Adrenal gland (tissue), 7 donors: Measurements from ENCODE around the gene MYLK.

DNA sequence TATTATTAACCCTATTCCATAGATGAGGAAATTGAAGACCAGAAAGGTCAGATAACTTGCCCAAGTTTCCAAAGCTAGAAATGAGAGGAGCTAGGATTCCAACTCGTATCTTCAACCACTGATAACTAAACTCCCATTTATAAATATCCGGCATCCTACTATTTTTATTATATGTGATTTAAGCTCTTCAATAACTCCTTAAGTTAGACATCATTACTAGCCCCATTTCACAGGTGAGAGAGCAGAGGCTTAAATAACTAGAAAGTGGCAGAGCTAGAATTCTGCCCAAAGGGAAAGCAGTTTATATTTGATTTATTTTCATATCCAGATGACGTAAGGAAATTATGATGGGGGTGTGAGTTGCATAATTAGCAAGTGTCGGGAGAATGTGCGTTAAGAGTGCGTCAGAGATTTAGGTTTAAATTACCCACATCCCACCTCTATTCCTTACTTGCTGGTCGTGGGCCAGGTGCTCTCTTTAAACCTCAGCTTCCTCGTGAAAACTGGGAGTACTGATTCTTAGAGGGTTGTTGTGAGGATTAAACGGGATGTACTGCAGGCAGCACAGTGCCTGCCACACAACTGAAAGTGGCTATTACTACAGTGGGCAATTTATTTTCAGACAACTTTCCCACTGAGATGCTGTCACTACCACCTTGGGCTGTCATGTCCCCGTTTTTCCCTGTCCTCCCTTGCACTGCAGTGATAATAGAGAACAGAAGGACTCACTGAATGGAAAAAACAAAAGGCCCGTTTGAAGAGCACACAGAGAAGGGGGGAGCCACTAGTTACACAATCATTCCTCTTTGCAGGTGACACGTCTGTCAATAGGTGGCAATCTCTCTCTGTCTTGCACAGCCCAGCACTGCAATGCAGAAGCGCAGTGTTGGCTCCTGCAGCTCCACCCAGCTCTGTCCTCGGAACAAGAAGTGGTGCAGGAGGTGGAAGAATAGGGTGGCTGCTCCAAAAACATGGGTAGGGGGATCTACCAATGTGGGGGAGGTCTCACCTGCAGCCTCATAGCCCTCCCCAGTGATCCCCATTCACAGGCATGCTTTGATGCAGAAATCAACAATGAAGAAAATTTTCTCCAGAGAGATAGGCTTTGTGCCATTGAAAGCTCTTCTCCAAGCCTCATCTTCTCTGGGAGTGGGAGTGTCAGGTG, 32.2 kb downstream of the FSTL1 start:
- PRO-cap, 3 experiments = peak in 1 of 3 experiments; most common plus-strand start position 914 of the sequence (in 1); most common minus-strand start position 699 of the sequence (in 1)
- RAMPAGE, long total RNA, 4 experiments = no peak in any of the 4 experiments
- RRBS = no CpG with 5 or more reads among the region's 14 CpGs

DNA sequence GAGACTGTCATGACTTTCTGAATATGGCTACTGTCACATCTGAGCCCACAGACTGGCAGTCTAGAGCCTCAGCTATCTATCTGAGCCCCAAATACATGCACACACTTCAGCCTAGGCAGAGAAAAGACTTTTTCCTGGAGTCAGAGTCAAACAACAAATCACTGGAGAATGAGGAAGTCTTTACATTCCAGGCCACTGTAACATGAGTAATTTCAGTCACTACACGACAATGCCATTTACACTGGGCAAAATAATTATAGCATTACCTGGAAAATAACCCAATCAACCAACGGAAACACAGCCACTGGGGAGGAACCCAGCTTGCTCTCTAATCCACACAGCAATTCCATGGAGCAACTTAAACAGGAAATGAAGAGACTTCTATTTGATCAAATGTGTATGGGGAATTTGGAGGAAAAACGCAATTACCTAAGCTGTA, 15.2 kb downstream of the FSTL1 start:
- PRO-cap, 3 experiments = no peak in any of the 3 experiments
- RAMPAGE, long total RNA, 4 experiments = no peak in any of the 4 experiments
- RRBS = no CpG with 5 or more reads among the region's 3 CpGs

- PRO-cap, 3 experiments = no peak in any of the 3 experiments
- RAMPAGE, long total RNA, 4 experiments = no peak in any of the 4 experiments
- RRBS = no CpG with 5 or more reads among the region's 7 CpGs
Observed at GRCh38 chr3:120642204-120642959, 39.7 kb downstream of the HGD start.

DNA sequence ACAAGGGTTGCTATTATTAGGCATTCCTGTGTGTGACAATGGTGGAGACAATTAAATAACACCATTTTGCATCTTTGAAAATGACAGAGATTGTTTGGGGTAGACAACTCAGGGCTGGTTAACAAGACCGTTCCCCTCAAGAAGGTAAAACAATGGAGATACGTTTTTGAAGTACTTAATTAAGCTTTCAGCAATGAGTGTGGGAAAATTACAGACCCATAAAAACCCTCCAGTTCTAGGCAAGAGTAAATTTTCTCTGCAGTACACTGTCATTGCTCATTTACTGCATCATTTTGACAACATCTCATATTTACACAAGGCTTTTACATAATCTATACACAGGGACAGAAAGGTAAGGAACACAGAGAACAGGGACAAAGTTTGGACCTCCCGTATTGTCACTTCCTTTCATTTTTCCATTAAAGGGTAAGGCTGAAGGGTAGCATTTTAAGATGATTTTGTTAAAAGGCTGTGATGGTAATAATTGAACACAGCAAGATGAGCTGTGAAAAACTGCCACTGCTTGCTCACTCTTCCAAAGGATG, 7.3 kb upstream of the HGD start:
- PRO-cap, 3 experiments = no peak in any of the 3 experiments
- RAMPAGE, long total RNA, 4 experiments = no peak in any of the 4 experiments
- RRBS = no CpG with 5 or more reads among the region's 3 CpGs

DNA sequence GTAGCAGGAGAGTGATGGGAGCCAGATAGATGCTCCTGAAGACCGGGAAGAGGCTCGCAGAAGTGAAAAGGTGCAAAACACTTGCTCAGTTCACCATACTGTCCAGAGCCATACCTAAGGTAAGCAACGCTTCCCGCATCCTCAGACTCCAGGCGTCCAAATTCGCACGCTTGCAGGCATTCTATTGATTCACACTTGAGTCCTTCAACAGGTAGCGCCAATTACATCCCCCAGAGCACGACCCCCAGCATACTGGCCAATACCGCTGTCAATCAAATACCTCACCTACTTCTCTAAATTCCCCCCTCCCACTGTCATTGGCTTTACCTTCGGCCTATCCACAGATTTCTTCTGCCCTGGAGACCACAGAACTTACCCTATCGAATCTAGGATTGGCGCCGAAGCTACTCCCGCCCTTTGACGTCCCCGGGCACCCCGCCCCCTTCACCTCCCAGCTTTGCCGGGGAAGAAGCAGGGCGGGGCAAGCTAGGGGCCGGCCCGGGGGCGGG, 298 bp upstream of the STXBP5L start:
- PRO-cap, 3 experiments = no peak in any of the 3 experiments
- RAMPAGE, long total RNA, 4 experiments = no peak in any of the 4 experiments
- RRBS = no CpG with 5 or more reads among the region's 23 CpGs

DNA sequence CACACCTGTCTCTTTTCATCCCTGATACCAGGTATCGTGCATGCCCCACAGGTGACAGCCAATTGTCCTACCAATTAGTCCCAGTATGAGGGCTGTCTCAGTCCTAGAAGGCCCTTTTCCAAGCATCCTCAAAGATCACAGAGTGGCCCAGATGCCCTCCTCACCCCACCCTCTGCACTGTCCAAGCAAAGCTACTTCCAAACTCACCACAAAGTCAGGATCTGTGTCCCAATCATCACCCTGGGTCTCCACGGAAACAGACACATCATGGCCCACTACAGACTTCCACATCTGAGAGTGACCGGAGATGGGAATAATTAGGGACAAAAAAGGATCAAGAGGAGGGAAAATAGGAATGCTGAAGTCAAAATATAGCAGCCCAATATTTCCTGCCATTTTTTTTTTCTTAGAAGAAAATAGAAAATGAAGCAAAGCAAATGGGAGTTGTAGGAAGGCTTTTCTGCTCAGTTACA, 2.6 kb downstream of the HCLS1 start:
- PRO-cap, 3 experiments = no peak in any of the 3 experiments
- RAMPAGE, long total RNA, 4 experiments = no peak in any of the 4 experiments
- RRBS = no CpG with 5 or more reads among the region's 3 CpGs

DNA sequence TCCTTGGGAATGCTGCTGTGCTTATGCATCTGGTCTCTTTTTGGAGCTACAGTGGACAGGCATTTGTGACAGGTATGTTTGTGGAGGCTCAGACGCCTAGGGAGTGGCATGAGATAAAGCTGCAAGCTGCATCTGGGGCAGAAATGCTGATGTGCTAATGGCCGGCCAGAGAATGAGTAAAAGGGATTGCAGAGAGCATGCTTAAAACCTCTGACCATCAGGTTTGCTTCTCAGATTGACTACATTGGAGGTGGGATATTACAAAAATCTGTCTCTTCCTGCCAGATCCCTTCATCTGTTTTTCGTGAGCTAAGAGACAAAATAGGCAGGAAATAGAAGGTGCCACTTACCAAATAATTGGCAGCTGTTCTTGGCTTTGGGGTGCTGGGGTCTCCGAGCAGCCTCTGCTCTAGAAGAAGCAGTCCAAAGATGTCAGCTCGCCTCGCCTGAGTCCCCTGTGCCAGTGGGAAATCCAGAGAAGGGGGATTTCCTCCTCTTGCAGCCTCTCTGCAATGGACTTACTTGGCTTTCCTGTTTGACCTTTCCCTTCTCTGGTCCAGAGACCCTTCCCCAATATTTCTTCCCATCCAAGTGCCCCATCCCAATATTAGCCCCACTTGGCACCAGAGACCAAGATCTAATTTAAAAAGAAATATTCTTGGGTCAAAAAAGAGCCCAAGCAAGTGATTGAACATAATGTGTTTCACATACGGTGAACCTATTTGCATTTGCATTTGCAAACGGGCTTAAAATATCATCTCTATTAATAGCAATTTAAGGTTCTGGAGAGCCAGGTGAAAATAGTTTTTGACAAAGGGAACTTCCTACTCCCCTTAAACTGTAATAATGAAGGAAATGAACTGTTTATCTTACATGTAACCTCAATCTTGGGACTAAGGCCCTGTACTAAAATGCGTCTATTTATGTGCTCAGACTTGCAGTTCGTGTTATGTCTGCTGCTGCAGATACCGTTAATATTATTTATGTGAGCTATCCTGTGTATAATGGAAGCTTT, 23.1 kb downstream of the CD86 start:
- PRO-cap, 3 experiments = no peak in any of the 3 experiments
- RAMPAGE, long total RNA, 4 experiments = no peak in any of the 4 experiments
- RRBS = no CpG with 5 or more reads among the region's 11 CpGs

GRCh38 chr3:122184171-122184968, 902 bp downstream of the CASR start:
- PRO-cap, 3 experiments = no peak in any of the 3 experiments
- RAMPAGE, long total RNA, 4 experiments = no peak in any of the 4 experiments
- RRBS = 13% methylated on average over 20 of the region's 60 CpGs

GRCh38 chr3:122513842-122514308, 864 bp downstream of the KPNA1 start:
- PRO-cap, 3 experiments = peak in 2 of 3 experiments; most common plus-strand start chr3:122514009 (in 2); most common minus-strand start chr3:122514113 (in 2)
- RAMPAGE, long total RNA, 4 experiments = no peak in any of the 4 experiments
- RRBS = no CpG with 5 or more reads among the region's 26 CpGs

DNA sequence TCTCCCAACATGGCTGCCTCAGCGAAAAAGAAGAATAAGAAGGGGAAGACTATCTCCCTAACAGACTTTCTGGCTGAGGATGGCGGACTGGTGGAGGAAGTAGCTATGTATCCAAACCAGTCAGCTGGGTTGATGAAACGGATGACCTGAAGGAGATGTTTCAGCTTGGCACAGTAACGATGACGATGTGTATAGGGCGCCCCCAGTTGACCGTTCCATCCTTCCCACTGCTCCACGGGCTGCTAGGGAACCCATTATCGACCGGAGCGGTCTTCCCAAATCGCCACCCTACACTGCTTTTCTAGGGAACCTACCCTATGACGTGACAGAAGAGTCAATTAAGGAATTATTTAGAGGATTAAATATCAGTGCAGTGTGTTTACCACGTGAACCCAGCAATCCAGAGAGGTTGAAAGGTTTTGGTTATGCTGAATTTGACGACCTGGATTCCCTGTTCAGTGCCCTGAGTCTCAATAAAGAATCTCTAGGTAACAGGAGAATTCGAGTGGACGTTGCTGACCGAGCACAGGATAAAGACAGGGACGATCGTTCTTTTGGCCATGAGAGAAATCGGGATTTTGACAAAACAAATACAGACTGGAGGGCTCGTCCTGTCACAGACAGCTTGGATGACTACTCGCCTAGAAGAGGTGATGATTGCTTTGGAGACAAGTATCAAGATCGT, 19.9 kb upstream of the PARP14 start:
- PRO-cap, 3 experiments = no peak in any of the 3 experiments
- RAMPAGE, long total RNA, 4 experiments = no peak in any of the 4 experiments
- RRBS = no CpG with 5 or more reads among the region's 24 CpGs

DNA sequence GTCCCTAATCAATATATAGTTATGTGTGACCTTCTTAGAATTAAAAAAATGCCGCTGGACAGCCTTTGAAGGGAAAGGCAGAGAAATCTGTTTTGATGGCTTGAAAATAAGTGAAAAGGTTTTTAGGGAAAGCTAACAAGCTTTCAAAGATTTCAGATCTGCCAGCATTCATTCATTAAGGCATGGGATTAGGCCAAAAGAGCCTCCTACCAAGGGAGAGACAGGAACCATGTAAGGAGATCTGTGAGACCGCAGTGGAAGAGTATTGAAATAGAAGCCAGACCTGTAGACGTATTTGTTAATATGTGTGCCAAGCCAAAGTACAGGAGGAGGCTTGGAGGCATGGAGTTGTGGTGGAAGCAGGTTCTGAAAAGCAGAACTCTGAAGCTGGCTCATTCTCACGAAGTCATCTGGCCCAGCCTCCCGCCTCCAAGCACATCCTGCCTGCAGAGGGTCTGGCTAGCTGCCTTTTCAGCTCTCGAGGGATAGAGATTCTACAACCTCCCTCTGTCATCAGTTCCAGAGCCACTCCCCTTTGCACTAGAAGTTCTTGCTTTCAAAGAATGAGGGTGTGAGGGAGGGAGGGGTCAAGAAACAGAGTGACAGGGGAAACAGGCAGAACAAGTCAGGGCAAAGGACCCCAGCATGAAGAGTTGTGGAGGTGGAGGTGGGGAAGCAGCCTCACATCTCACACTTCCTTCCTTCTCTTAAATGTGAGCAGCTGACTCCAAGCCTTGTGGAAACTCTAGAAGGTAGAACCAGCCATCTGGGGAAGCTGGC, 95.1 kb downstream of the SLC49A4 start:
- PRO-cap, 3 experiments = no peak in any of the 3 experiments
- RAMPAGE, long total RNA, 4 experiments = no peak in any of the 4 experiments
- RRBS = no CpG with 5 or more reads among the region's 6 CpGs

GRCh38 chr3:122977409-122978079, 50.0 kb downstream of the SEMA5B start:
- PRO-cap, 3 experiments = no peak in any of the 3 experiments
- RAMPAGE, long total RNA, 4 experiments = no peak in any of the 4 experiments
- RRBS = no CpG with 5 or more reads among the region's 3 CpGs

DNA sequence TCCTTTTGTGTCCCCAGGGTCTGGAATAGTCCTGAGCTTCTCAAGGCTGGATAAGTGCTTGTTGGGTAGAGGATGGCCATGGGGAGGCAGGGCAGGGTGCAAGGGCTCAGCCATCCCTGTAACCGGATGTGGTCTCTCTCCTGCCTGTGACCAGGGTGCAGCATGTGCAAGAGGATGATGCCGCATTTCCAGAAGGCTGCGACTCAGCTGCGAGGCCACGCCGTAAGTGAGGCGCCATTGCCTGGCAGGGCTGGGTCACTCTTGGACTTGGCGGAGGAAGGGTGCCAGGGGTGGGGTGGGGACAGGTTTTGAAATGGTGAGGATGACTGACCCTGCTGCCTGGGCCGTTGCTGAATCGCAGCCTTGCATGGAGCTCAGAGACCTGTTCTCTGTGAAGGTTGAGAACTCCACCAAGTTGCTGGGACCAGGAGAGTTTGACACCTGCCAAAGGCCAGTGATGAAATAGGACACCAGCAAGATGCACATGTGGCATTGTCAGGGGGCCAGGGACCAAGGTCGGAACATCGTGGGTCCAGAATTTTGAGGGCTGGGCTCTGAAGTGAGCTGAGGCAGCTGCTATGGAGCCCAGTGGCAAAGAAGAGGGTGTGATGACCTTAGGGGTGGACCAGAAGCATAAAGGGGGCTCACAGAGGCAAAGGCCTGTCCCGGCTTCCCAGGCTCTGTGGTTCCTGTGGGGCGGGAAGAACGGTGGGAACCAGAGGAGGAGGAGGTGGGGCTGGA, 49.4 kb downstream of the PDIA5 start:
- PRO-cap, 3 experiments = no peak in any of the 3 experiments
- RAMPAGE, long total RNA, 4 experiments = no peak in any of the 4 experiments
- RRBS = no CpG with 5 or more reads among the region's 15 CpGs

GRCh38 chr3:123129565-123129959, 62.7 kb downstream of the PDIA5 start:
- PRO-cap, 3 experiments = no peak in any of the 3 experiments
- RAMPAGE, long total RNA, 4 experiments = no peak in any of the 4 experiments
- RRBS = no CpG with 5 or more reads among the region's 6 CpGs

DNA sequence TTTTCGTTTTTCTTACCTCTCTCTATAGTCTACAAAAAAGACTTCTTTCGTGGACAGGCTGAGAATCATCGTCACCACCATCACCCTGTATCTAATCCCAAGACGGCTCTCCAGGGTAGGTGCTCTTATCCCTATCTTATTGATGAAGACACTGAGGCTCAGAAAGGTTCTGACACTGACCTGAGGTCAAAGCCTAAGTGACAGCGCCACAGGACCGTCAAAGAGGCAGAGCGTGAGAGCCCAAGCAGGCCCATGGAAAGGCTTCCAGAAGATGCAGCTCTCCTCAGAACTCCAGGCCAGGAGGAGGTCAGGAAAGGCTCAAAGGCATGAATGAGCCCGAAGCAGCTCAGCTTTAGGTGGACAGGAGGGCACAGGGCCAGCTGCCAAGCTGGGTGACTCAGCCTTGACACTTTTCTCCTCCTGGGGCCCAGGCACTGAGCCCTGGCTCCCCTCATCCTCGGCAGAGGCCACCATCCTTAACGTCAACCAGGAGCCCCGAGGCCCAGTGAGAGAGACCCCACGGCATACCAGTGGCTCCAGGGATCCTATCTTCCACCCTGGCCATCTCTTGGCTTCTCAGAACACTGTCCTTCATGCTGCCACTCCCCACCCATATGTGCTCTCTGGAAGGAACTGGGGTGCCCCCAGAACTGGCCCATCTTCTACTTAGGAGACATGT, 62.9 kb downstream of the ADCY5 start:
- PRO-cap, 3 experiments = no peak in any of the 3 experiments
- RAMPAGE, long total RNA, 4 experiments = no peak in any of the 4 experiments
- RRBS = no CpG with 5 or more reads among the region's 12 CpGs

- PRO-cap, 3 experiments = no peak in any of the 3 experiments
- RAMPAGE, long total RNA, 4 experiments = no peak in any of the 4 experiments
- RRBS = no CpG with 5 or more reads among the region's 7 CpGs
Observed at GRCh38 chr3:123399819-123400461, 49.0 kb downstream of the ADCY5 start.

GRCh38 chr3:123619288-123619477, 34.3 kb upstream of the HACD2 start:
- PRO-cap, 3 experiments = no peak in any of the 3 experiments
- RAMPAGE, long total RNA, 4 experiments = no peak in any of the 4 experiments

DNA sequence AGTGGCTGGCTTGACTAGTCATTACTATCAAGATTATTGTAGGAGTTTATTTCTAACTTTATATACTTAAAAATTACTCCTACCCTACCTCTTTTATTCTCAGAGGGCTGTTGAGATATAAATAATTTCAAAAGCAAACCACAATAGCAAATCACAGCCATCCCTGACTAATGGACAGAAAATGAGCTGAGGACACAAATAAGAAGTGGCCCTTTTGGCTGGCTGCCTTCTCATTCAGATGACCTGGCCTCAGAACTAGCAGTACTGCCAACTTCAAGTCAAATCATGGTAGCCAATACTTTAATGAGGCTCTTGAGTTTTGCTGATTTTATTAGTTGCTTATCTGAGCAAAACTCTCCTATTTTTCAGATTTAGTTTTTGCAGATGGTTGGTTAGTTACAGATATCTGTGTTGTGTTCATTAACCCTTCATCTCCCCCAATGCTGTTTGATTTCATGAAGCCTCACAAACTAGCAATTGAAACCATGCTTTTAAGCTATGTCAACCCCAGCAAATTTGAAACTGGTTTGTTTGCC, 73.3 kb upstream of the HACD2 start:
- PRO-cap, 3 experiments = no peak in any of the 3 experiments
- RAMPAGE, long total RNA, 4 experiments = no peak in any of the 4 experiments

GRCh38 chr3:123779335-123779899, 104.7 kb downstream of the MYLK start:
- PRO-cap, 3 experiments = no peak in any of the 3 experiments
- RAMPAGE, long total RNA, 4 experiments = no peak in any of the 4 experiments
- RRBS = no CpG with 5 or more reads among the region's 6 CpGs

GRCh38 chr3:123883406-123884931, at the start of gene MYLK:
MYLK (minus strand) TSS chr3:123884332.
- PRO-cap, 3 experiments = peak in 1 of 3 experiments; most common plus-strand start chr3:123884441 (in 1); most common minus-strand start chr3:123884307 (in 1)
- RAMPAGE, long total RNA, 4 experiments = no peak in any of the 4 experiments
- RRBS = under 1% methylated on average over 10 of the region's 106 CpGs